Osteocyte (in vitro differentiated cells): ENCODE measurements around the gene RPS3A.

- PRO-cap: no peak
Observed at GRCh38 chr4:151049238-151049737, 34.2 kb upstream of the LRBA start.

GRCh38 chr4:151099361-151100545, at the start of gene RPS3A:
Gene RPS3A (plus strand): TSS chr4:151099628.
- PRO-cap: bidirectional peak, plus-strand start at chr4:151099629, minus-strand start at chr4:151099540; bidirectional peak, plus-strand start at chr4:151100176, minus-strand start at chr4:151099872

GRCh38 chr4:151104619-151105118, 5.2 kb downstream of the RPS3A start:
- PRO-cap: no peak

DNA sequence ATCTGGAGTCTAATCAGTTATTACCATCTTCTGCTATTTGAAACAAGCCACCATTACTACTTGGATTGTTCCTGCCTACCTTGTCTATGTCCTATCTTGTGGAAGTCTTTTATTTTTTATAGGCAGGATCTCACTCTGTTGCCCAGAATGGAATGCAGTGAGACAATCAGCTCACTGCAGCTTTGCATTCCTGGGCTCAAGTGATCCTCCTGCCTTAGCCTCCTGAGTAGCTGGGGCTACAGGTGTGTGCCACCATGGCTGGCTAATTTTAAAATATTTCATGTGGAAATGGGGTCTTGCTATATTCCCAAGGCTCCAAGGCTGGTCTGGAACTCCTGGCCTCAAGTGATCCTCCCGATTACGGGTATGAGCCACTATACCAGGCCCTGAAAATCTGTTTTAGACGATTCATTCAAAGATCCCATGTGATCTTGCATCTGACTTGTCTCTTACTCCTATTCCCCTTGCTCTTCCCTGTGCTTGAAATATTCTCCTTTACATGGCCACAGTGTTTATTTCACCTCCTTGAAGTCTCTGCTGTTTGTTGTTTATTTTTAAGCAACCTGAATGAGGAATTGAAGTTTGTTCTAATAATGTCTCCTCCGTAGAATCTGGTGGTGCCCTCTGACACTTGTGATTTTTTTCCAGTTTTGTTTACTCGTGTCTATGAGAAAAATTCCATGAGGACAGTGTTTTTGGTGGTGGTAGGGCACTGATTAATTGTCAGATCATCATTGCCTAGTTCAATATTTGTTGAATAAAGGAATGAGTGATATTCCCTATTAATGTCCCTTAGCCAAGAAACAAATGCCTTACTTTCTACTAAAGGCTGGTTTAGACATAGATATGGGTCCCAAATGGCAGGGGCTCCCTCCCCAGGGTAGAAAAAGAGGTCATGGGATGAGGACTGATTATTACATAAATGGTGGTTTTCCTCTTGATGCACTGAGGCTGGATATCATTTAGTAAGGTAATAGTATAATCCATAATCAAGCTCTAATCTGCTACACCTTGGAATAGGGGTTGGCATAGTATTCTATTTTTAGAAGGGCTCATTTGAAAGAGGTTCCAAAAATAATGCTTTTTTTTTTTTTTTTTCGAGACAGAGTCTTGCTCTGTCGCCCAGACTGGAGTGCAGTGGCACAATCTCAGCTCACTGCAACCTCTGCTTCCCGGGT, 8.0 kb downstream of the RPS3A start:
- PRO-cap: no peak

- PRO-cap: no peak
Observed at GRCh38 chr4:151147088-151147372, 47.6 kb downstream of the RPS3A start.

DNA sequence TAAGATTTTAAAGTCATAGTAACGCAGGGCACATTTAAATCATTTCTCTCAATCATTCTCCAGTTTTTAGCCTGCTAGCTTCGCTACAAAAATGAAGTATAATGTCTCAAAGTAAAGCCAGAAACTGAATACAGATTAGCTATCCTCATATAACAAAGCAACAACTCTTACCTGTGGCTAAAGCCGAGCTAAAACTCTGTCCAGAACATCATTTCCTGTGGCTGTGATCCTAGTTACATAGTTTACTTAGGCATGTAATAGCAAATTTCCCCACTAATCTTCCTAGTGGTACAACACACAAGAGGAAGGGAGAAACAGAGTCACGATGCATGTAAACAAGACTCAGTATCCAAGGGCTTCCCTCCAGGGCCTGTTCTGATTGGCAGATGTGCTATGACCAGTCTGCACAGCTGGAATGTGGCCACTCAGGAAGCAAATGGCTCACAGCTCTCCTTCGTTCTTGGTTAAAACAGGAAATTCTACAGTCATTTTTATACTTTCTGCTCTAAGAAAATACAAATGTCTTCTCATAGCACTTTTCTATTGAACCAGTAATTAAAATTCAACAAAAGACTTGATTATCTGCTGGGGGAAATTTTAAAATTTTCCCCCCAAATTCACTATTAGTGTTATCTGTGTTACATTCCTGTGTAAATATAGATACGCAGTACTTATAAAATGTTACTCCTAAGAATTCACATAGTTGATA, 49.2 kb upstream of the PRSS48 start:
- PRO-cap: bidirectional peak, plus-strand start at position 400 of the sequence, minus-strand start at position 204 of the sequence

- PRO-cap: bidirectional peak, plus-strand start at chr4:151408764, minus-strand start at chr4:151408777; bidirectional peak, plus-strand start at chr4:151408944, minus-strand start at chr4:151408882
Observed at GRCh38 chr4:151408292-151409091, 484 bp upstream of the FHIP1A start.

DNA sequence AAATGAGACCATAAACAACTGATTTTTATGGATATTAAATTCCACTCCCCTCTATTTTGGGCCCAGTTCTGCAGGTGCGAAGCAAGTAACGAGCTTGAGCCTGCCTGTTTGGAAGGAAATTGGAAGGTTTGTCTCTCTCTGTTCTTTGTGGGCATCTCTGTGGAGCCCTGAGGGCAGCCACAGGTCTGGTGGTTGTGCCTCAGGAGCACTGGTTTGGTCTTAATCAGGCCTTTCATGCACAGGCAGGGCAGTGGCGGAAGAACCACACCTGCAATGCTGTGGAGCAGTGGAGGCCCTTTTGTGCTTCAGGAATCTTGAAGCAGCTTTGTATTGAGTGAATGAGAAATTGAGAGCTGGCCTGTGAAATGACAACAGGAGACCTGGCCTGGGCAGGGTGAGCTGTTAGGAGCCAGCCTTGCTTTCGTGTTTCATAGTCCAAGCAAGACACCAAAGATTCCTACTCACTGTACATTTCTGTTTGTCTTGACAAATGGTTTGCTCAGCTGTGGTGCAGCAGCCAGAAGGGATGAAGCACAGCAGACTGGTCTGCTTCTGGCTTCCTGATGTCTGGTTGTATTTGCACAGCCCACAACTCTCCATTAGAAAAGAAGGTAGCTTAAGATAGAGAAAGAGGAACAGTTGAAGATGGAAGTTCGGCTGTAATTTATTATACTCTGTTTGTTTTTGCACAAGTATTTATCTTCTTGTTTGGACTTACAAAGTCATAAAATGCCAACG, 96.6 kb downstream of the GATB start:
- PRO-cap: no peak

DNA sequence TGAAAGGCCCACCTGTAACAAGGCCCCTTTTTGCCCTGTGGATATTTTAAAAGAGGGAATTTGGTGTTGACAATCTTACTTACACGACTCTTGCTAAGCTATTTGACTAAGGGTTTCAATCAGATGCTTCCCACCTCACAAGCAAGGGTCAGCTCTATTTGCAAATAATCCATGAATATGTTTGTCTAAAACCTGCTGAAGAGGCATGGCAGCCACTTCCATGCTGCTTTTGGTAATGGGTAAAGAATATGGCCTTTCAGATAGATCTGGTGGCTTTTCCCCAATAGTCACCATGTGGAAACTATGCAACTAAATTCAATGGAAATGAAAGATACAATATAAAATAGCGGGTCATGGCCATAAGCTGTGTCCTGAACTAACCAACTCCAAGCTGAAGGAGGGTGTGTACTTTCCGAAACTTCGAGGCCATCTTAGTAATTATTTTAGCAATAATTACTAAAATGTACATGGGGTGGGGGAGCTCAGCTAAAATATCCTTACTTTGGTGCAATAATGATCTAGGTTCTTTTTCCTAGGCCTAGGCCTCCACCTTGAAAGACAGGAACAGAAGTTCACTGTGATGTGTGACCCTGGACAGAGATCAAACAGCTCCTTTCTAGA, 92.7 kb downstream of the GATB start:
- PRO-cap: no peak

- PRO-cap: no peak
Observed at GRCh38 chr4:151781009-151781453, 20.2 kb upstream of the GATB start.

DNA sequence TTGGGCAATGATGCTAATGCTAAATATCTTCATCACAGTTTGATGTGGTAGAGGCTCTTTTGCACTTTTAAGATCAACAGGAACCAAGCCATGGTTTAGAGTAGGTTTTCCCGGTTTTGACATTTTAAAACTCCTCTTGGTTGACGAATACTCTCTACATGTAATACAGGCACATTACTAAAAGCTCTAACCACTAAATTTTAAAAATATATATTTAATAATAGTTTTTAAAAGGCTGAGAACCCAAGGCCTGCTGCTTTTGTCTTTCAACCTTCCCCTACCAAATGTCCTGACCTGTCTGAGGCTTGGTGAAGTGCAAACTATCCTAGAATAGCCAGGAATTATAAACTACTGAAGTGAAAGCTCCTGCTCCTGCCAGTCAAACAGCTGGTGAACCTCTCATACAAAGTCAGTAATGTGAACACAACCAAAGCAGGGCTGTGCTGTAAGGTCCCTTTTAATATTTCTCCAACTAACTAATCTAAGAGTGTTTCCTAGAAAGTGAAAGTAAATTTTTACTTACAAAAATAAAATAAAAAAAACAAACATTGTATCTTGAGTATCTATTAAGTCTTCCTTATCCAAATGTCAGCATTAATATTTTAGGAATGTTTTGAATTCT, 153.6 kb downstream of the FBXW7 start:
- PRO-cap: no peak

DNA sequence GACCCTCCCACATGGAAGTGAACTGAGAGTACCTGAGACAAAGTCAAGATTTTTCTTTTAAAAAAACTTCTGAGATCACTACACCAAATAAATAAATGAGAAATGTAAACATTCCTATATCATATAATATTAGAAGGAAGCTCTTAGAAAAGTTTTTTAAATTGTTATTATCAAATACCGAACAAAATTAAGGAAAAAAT, 28.8 kb downstream of the FBXW7 start:
- PRO-cap: no peak

- PRO-cap: no peak
Observed at GRCh38 chr4:152524023-152524834, 11.7 kb downstream of the FBXW7 start.

- PRO-cap: no peak
Observed at GRCh38 chr4:152532096-152533166, 3.5 kb downstream of the FBXW7 start.

GRCh38 chr4:152589360-152589667, 53.4 kb upstream of the FBXW7 start:
- PRO-cap: no peak

DNA sequence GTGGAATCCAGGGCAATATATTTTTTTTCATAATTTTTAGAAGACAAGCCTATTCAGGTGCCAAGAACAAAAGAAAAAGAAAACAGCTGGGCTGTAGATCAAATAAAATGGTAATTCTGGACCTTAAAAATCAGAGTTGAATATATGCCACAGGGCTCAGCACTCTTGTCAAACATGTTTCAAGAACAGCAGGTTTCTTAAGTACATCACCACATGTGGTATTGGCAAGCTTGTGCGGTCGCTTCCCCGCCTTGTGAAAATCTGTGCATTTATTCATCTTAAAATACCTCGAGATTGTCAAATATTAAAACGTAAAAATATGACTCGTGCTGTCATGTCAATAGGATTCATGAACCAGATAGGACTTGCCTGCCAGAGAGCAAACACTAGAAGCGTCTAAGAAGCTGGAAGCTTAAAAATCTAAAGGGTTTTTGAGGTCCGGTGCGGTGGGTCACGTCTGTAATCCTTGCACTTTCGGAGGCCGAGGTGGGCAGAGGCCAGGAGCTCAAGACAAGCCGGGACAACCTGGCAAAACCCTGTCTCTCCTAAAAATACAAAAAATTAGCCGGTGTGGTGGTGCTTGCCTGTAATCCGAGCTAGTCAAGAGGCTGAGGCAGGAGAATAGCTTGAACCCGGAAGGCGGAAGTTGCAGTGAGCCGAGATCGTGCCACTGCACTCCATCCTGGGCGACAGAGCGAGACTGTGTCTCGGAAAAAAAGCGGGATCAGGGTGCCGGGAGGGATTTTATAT, 40.1 kb upstream of the TMEM154 start:
- PRO-cap: no peak

DNA sequence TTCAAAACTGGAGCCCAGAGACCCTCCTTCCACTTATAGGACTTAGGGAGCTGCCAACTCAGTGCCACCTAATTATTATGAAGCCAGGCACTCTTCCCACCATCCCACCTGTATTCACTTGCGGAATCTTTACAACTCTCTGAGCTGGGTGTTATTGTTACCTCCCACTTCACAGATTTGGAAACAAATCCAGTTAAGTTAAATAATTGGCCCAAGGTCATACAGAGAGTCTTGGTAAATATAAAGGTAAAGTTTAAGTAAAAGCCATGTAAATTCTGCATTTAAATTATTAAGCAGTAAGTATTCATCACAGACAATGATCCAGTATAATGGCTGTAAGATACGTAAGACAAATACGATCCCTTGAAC, 42.1 kb downstream of the TIGD4 start:
- PRO-cap: no peak

GRCh38 chr4:152800514-152801384, 21.0 kb downstream of the ARFIP1 start:
- PRO-cap: no peak

DNA sequence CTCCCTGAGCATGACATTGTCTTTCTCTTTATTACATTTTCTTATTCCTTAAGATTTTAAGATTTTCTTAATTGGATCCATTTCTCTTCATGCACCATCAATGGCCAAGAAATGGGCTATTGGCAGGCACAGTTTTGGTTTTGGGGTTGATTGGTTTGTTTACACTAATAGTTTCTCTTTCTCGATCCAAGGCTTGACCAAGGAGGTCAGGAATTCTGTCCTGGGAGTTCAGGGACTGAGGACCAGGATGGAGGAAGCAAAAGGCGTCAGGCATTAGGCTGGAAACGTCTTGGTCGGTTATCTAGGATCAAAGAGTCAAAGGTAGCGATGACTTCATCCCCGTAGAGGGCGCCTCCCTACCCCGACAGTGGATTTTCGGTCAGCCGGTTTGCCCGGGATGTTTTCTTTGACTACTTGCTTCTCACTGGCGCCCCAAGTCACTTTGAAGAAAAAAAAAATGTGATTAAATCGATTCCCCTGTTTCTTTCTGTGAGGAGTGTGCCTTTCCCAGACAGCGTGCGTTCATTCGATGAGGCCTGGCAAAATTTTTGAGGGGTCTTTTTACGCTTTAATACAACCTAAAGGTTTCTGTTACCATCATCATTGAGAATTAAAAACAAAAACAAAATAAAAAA, 995 bp upstream of the FHDC1 start:
- PRO-cap: no peak

DNA sequence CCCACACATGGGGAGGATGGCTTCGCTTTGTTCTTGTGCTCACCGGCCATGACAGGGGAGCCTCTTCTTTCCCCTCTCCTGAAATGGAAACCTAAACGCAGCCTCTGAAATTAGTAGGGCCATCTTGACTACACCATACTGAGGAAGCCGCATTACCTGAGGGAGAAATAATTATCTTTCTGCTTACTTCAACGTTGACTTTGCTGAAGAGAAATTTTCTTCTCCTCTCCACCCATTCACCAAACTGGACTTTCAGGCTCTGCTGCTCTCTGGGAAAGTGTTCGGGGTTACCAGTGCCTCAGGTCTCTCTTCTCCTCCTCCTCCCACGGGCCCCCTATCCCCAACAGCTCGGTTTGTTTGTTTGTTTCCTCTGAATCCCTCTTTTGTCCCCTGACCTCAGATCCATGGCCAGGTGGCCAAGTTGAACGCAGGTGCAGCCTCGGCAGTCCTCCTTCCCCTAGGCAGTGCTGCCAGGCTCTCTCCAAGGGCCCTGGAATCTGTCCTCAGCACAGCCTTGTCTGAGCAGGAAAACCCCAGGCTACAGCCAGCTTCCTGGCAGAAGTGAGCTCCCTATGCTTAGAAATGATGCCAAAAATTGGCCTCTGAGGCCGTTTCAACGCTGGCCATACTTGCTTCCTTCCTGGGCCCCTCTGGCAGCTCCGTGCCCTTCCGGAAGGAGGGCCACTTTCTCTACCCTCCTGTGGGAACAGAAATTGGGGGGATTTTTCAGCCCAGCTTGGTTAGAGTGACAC, 60.0 kb downstream of the FHDC1 start:
- PRO-cap: no peak